Metastatic Breast Carcinoma in the Brain (tissue), 10 donors: ENCODE measurements around the genes GNRHR, TMPRSS11E, UGT2B7 and UGT2A1.

- PRO-cap, 10 experiments: no peak in any of the 10 experiments
Measured at GRCh38 chr4:56909681-56910046, 2.0 kb downstream of the REST start.

DNA sequence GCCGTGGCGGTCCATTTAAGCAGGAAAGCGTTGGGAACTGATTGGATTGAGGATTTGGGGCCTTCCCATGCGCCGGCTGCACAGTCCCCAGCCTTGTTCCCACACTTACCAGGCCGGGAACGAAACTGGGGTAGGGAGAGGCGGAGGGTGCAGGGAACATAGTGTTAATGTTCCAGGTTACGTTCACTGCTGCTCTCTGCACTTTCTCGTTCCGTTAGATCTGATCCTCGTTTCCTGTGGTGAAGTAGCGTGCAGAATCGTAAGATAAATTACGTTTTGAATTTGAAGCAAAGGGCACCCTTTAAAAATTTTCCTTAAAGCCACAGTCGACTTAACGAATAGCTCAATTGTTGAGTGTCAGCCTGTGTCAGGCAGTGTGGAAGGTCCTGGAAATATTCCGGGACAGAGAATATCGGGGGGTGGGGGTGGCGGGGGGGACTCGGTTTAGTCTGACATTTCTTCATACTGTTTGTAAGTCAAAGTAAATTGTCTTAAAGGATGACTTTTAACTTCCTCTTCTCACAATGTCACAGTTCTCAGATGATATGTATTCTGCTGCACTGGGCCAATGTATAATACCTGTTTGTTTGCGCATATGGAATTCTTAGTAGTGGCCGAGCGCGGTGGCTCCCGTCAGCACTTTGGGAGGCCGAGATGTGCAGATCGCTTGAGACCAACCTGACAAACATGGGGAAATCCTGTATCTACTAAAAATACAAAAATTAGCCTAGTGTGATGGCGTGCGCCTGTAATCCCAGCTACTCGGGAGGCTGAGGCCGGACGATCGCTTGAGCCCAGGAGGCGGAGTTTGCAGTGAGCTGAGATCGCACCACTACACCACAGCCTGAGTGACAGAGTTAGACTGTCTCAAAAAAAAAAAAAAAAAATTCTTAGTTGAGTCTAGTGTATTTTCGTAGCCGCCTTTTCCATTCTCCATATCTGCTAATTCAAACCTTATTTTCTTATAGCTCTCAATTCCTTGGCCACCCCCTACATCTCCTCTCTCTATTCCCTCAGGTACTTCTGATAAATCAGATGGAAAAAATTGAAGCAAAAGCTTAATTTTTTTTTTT, 668 bp downstream of the POLR2B start:
- PRO-cap, 10 experiments: peak in 3 of 10 experiments; most common minus-strand start position 810 of the sequence (in 3)

DNA sequence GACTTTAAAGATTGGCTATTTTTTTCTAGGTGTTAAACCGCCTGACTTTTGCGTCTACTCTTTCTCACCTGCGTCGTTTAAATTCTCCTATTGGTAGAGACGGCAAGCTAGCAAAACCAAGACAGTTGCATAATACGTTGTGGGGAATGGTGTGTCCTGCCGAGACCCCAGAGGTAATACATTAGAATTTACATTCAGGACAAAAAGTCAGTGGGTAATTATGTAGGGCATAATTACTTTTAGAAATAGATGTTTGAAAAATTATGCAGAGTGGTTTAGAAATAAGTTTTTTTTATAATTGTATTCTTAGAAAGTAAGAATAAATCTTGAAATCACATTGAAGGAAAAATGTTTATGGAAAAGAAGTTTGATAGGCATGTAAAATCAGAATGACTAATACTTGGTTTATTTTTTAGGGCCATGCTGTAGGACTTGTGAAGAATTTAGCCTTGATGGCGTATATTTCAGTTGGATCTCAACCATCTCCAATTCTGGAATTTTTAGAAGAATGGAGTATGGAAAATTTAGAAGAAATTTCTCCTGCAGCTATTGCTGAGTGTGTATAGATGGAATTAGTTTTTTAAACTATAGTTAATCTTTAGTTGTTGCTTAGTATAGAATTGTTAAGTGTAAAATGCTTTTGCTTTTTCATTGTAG, 31.8 kb downstream of the POLR2B start:
- PRO-cap, 10 experiments: no peak in any of the 10 experiments

DNA sequence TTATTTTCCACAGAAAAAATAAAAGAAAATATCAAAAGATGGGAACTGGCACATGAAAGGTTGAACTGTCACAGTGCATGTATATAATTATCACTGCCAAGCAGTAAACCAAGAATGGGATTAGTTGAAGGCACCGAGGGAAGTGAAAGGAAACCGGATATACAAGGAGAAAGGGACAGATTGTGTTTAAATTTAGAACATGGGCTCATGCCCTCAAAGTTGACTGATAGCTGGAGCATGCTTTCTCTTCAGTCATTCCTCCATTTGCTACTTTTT, 41.6 kb downstream of the IGFBP7 start:
- PRO-cap, 10 experiments: no peak in any of the 10 experiments

GRCh38 chr4:57080597-57081208, 29.5 kb downstream of the IGFBP7 start:
- PRO-cap, 10 experiments: no peak in any of the 10 experiments

- PRO-cap, 10 experiments: no peak in any of the 10 experiments
Measured at GRCh38 chr4:58124996-58125243, 1014.7 kb upstream of the IGFBP7 start.

DNA sequence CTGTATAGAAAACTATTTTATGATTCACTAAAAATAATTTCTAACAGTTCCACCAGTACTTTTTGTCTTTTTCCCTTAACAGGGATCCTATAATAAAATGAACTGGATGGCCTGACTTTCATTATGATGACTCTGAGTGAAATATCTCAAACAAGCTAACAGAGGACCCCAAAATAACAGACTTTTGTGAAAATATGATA, 643.4 kb upstream of the ADGRL3 start:
- PRO-cap, 10 experiments: no peak in any of the 10 experiments

DNA sequence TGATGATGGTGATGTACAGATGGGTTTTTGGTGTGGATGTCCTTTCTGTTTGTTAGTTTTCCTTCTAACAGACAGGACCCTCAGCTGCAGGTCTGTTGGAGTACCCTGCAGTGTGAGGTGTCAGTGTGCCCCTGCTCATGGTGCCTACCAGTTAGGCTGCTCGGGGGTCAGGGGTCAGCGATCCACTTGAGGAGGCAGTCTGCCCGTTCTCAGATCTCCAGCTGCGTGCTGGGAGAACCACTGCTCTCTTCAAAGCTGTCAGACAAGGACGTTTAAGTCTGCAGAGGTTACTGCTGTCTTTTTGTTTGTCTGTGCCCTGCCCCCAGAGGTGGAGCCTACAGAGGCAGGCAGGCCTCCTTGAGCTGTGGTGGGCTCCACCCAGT, 172.2 kb downstream of the ADGRL3 start:
- PRO-cap, 10 experiments: peak in 1 of 10 experiments; most common minus-strand start position 274 of the sequence (in 1)

GRCh38 chr4:61372762-61373470, 172.8 kb downstream of the ADGRL3 start:
- PRO-cap, 10 experiments: peak in 3 of 10 experiments; most common plus-strand start chr4:61372868 (in 1); most common minus-strand start chr4:61373255 (in 1)

DNA sequence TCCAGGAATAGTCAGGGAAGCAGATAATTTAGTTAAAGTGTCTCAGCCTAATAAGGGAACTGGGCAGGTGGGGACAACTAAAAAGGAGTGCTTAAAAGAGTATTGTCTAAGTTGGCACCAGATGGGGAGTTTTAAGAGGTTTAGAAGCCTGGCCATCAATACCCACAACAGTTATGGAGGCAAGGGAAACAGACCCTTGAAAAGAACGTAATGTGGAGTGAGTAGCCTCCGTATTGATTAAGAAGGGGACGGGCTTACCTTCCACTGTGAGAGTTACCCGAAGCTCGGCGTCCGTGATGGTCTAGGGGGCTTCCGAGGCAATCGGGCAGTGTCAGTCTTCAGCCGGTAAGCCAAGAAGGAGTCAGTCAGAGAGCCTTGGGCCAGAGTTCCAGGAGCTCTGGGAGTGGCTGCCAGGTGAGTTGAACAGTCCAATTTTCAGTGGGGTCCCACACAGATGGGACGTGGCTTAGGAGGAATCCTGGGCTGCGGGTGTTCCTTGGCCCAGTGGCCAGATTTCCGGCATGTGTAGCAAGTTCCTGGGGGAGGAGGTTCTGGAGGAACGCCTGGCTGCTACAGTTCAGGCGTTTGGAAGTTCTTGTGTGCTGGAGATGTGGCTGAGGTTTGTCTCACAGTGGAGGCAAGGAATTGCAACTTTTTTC, 567.2 kb downstream of the ADGRL3 start:
- PRO-cap, 10 experiments: no peak in any of the 10 experiments

- PRO-cap, 10 experiments: no peak in any of the 10 experiments
Measured at GRCh38 chr4:62135565-62136141, 935.5 kb downstream of the ADGRL3 start.

GRCh38 chr4:63937759-63938146, 471.5 kb downstream of the TECRL start:
- PRO-cap, 10 experiments: no peak in any of the 10 experiments

DNA sequence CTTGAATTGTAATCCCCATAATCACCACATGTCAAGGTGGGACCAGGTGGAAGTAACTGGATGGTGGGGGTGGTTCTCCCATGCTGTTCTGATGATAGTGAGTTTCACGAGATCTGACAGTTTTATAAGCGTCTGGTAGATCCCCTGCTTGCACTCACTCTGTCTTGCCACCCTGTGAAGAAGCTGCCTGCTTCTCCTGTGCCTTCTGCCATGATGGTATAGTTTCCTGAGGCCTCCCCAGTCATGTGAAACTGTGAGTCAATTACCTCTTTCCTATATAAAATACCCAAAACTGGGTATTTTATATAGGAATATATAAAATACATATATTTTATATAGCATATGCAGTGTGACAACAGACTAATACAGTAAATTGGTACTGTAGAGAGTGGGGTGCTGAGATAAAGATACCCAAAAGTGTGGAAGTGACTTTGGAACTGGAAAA, 41.6 kb downstream of the UBA6 start:
- PRO-cap, 10 experiments: no peak in any of the 10 experiments

DNA sequence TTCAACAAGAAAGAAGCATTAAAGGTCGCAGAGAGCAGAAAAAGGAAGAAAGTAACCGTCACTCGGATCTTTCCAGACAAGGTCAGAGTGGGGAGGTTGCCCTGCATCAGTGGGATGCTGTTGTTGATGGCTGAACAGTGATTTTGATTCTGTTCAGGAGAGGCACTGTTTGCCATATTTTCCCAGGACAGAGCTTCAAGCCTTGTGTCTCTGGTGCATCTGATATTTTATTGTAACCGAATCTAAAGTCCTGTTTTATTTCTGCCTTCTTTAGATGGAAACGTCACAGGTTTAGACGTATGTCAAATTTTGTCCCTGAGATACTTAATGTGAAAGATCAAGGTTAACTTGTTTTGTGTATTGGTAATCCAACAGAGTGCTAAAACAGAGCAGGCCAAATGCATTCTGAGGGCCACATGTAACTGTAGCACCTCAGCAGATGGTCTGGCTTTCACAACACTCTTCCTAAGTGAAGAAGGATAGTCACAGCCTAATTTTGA, at the start of gene GNRHR:
TSS of gene GNRHR (minus strand) at position 229 of the 500 bp plus-strand sequence.
- PRO-cap, 10 experiments: no peak in any of the 10 experiments

DNA sequence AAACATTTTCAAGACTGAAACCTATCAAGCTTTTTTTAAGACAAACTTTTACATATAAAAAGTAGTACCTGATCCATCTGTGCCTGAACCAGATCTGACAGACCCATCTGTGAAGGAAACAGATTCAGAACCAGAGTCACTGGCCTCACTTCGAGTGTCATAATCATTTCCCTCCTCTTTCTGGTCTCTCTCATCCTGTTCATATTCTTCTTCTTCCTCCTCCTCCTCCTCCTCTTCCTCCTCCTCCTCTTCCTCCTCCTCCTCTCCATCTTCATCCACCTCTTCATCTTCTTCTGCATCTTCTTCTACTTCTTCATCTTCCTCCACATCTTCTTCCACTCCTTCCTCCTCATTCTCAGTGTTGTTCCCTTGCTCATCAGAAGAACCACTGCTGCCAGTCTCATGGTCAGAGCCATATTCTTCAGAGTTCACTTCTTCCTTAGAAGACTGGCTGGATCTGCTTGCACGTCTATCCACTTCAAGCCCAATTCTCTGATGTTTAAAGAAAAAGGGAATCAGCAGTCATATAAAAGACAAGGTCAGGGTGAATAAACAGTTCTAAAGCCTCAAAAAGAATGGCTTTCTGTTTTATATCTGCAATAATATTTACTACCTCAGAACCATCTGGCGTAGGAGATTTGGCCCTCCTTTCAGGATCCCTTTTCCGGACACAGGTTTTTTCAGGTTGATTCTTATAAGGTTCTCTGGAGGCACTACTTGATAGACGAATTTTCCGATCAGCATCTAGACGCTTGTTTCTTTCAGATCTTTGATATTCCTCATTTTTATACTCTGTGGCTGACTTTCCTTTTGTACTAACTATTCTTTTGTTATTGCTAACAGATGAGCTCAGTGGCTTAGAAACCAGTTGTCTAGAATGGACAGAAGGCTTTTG, 12.7 kb downstream of the YTHDC1 start:
- PRO-cap, 10 experiments: no peak in any of the 10 experiments

GRCh38 chr4:68447347-68447613, at the start of gene TMPRSS11E:
TMPRSS11E (plus strand) TSS chr4:68447463.
- PRO-cap, 10 experiments: no peak in any of the 10 experiments

DNA sequence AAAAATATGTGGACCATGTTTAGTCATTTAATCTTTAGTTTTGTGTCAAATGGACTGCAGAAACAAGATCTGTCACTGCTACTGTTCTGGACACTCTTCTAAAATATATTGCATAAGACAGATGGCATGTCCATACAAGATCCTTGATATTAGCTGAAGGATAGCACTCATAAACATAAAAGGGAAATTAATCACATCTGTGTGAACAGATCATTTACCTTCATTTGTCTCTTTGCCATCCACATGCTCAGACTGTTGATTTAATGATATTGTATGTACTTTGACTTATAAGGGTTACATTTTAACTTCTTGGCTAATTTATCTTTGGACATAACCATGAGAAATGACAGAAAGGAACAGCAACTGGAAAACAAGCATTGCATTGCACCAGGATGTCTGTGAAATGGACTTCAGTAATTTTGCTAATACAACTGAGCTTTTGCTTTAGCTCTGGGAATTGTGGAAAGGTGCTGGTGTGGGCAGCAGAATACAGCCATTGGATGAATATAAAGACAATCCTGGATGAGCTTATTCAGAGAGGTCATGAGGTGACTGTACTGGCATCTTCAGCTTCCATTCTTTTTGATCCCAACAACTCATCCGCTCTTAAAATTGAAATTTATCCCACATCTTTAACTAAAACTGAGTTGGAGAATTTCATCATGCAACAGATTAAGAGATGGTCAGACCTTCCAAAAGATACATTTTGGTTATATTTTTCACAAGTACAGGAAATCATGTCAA, at the start of gene UGT2B7:
TSS of gene UGT2B7 (plus strand) at position 346 of the 744 bp plus-strand sequence.
- PRO-cap, 10 experiments: peak in 1 of 10 experiments; most common plus-strand start position 349 of the sequence (in 1); most common minus-strand start position 96 of the sequence (in 1)

- PRO-cap, 10 experiments: no peak in any of the 10 experiments
Measured at GRCh38 chr4:69546140-69546491, 50.4 kb upstream of the UGT2B4 start.

GRCh38 chr4:69591308-69591799, 48.1 kb downstream of the UGT2A2 start:
- PRO-cap, 10 experiments: no peak in any of the 10 experiments

- PRO-cap, 10 experiments: no peak in any of the 10 experiments
Measured at GRCh38 chr4:69653069-69653405, at the start of gene UGT2A1. UGT2A1 (minus strand) TSS chr4:69653247.